Bile duct (tissue), 1 donor: ENCODE measurements around a stretch of chr2.

- PRO-cap = no peak
These were observed 2.3 kb downstream of the SLC20A1 start for GRCh38 chr2:112647968-112648605.

DNA sequence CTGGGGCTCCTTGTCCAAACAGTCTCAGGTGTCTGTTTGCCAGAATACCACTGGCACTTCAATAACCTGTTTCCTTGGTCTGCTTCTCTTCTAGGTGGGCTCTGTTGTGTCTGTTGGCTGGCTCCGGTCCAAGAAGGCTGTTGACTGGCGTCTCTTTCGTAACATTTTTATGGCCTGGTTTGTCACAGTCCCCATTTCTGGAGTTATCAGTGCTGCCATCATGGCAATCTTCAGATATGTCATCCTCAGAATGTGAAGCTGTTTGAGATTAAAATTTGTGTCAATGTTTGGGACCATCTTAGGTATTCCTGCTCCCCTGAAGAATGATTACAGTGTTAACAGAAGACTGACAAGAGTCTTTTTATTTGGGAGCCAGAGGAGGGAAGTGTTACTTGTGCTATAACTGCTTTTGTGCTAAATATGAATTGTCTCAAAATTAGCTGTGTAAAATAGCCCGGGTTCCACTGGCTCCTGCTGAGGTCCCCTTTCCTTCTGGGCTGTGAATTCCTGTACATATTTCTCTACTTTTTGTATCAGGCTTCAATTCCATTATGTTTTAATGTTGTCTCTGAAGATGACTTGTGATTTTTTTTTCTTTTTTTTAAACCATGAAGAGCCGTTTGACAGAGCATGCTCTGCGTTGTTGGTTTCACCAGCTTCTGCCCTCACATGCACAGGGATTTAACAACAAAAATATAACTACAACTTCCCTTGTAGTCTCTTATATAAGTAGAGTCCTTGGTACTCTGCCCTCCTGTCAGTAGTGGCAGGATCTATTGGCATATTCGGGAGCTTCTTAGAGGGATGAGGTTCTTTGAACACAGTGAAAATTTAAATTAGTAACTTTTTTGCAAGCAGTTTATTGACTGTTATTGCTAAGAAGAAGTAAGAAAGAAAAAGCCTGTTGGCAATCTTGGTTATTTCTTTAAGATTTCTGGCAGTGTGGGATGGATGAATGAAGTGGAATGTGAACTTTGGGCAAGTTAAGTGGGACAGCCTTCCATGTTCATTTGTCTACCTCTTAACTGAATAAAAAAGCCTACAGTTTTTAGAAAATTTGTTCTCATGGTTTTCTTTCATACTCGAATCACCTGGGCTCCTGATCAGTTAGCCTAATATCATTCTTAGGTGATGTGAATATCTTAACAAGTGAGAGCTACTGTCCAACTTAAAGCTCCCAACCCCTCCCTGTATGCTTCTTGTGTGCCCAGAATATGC, 17.4 kb downstream of the SLC20A1 start:
- PRO-cap = no peak

DNA sequence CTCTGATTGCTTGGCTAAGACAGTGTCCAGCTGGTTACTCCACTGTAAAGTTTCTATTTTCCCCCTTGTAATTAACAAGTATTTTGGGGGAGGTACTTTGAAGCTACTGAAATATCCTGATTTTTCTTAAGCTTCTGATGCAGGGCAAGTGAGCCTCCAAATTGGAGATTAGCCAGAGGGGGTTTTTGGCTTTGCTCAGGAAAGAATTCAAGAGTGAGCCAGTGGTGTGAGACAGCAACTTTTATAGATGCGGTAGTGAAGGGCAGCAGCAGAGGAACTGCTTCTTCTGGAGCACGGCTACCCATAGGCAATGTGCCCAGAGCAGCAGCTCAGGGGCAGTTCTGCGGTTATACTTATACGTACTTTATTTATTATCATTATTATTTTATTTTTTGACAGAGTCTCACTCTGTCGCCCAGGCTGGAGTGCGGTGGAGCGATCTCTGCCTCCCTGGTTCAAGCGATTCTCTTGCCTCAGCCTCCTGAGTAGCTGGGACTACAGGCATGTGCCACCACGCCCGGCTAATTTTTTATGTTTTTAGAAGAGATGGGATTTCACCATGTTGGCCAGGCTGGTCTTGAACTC, 19.8 kb upstream of the NT5DC4 start:
- PRO-cap = no peak

GRCh38 chr2:112725850-112726390, 5.1 kb downstream of the NT5DC4 start:
- PRO-cap = no peak

DNA sequence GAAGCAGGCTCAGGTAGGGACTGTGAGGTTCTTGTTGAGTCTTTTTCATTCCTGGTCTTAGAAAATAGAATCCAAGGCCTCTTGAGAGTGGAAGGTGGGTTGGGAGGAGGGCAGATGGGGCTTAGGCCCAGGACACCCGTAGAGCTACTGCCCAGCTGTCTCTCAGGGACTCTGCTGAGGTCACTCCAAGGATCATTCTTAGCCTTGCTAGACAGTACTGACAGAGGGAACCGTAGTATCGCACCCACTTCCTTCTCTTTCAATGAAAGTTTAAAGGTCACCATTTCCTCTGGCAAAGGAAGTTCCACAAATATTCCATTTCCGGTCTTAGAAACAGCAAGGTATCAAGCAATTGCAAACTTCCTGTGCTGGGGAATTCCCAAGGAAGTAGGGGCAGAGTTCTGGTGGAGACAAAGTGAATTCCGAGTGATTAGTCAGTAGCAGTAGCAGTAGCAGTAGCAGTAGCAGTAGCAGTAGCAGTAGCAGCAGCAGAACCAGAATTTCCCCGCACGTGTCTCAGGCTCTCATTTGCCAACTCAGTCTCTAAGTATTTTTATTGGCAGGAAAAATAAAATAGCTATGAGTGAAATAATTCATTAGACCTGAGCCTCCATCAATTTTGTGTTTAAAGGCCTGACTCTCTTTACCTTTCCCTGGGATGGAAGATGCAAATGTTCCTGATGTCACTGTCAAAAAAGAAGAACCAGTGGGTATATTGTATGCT, 24.7 kb downstream of the IL1B start:
- PRO-cap = no peak

GRCh38 chr2:112833345-112833708, 3.3 kb downstream of the IL1B start:
- PRO-cap = no peak

DNA sequence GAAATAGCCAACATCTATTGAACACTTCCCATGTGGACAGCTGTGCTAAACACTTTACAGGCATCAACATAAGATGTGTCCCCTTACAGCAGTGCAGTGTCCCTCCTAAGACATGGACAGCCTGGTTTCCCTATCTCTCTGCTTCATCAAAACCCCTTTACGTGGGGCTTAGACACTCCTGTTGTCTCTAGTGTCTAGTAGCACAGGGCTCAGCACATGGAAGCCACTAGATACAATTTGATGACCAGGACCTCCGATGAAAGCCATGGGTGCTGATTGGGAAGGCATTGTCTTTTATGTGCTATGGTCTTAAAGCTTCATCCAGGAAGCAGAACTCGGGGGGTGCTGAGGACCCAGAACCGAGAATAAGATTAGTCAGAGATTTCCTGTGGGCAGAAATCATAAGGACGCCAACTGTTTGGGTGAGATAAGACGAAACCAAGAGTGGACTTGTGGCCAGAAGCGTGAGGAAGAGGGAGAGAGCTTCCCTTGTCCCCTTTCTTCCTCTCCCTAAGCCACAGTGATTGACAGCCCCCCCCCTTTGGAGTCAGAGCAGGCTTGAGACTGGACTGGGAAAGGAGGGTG, 3.4 kb upstream of the IL1RN start:
- PRO-cap = unidirectional peak, plus-strand start at position 459 of the sequence

- PRO-cap = no peak
These were observed 6.6 kb downstream of the PSD4 start for GRCh38 chr2:113180339-113180818.

- PRO-cap = no peak
These were observed 12.9 kb downstream of the PAX8 start for GRCh38 chr2:113265427-113266676.

DNA sequence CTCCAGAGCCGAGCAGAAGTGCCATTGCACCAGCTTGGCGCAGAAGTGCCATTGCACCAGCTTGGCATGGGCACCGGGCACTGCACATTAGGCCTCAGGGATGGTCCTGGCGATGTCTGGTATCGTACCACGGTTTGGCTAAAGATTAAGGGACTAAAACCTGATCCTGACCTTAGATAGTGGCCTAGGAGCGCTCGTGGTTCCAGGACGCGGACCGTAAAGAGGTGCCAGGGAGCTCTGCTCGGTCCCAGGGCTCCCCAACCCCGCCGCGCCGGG, 2.0 kb downstream of the PAX8 start:
- PRO-cap = no peak

DNA sequence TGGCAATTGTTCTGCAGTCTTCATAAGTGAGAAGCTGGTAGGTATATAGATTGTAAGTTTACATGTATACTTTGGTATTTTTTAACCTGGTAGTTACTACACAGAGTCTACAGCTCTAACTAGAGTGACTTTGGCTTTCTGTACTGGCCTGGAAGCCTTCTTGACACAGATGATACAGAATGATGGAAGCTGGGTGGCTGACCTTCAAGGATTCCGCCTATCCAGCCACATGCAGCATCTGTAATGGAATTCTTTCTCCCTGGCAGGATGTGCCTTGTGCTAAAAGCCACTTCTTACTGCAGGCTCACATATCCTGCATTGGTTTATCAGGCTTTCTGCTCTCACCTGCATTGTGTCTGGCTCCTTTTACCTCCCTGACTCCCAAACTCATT, 38.8 kb upstream of the PAX8 start:
- PRO-cap = no peak

DNA sequence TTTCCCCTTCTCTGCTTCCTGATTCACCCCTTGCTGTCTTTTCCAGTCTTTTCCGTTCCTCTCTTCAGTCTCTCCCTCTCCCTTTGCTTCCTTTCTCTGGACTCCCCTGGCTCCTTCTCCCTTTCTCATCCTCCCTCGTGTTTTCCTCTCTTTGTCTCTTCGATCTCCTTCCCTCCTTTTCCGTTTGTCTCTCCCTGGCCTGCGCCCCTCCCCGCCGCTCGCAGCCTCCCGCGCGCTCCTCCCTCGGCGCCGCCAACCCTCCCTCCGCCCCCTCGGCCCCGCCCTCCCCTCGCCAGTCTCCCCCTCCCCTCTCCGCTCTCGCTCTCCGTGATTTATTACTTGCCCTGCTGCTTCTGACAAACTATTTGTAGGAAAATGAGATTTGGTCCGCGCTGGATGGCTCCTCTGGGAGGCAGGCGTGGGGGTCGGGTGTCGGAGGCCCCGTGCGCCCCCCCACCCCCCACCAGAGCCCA, 46.0 kb upstream of the PAX8 start:
- PRO-cap = bidirectional peak, plus-strand start outside the sequence, minus-strand start at position 238 of the sequence

DNA sequence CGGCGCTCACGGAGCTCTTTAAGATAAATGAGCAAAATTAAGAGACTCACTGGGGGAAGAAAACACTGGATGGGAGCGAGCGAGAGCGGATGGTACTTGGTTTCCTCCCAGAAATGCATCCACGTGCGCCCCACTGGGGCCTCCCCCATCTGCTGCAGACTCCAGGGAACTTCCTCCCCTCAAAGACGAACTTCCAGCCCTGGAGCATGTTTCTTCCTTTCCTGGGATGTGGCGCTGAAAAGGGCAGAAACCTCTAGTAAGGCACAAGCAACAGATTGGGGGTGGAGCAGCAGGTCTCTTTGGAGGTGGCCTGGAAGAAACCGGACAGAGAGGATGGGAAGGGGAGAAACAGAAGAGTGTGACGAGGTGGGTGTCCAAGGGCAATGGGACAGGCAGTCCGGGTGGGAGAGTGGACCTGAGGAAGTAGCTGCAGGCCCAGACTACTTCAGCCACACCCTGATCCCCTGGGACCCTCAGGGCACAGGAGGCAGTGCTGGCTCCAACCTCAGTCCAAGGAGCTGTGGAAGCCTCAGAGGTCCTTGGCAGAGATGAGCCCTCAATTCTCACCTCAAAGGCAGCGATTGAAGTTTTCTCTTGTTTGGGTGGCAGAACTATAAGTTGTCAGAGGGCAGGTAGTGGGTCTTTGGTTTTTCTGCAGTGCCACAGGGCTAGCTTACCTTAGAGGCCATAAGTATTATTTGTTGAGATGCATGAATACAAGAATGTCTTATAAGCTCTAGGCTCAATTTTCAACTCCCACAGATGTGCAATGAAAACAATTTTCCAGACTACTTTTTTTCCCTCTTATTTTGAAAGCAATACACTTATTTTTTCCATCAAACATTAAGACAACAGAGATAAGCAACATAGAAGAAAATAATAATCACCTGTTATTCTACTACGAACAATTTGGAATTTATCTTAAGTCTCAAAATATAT, 46.7 kb upstream of the PAX8 start:
- PRO-cap = bidirectional peak, plus-strand start at position 60 of the sequence, minus-strand start outside the sequence

DNA sequence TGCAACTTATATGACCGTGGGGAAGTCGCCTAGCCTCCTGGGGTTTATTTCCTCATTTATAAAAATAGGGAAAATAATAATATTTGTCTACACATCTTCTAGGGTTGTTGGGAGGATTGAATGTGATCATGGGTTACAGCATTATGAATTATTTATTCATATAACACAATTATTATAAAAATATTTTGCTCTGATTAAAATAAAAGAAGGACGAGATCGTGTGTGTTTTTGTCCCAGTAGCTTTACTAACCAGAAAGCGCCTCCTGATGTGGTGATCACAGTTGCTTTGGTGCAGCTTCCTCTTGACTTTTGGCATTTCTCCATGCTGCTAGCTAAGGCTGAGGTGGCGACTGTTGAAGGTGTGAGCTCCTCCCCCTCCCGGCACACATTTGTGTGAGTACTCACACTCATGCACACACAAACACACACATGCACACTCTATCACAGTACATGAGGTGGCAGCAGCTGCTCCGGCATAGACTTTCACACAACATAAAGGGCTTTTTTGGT, 53.1 kb downstream of the FOXD4L1 start:
- PRO-cap = no peak

DNA sequence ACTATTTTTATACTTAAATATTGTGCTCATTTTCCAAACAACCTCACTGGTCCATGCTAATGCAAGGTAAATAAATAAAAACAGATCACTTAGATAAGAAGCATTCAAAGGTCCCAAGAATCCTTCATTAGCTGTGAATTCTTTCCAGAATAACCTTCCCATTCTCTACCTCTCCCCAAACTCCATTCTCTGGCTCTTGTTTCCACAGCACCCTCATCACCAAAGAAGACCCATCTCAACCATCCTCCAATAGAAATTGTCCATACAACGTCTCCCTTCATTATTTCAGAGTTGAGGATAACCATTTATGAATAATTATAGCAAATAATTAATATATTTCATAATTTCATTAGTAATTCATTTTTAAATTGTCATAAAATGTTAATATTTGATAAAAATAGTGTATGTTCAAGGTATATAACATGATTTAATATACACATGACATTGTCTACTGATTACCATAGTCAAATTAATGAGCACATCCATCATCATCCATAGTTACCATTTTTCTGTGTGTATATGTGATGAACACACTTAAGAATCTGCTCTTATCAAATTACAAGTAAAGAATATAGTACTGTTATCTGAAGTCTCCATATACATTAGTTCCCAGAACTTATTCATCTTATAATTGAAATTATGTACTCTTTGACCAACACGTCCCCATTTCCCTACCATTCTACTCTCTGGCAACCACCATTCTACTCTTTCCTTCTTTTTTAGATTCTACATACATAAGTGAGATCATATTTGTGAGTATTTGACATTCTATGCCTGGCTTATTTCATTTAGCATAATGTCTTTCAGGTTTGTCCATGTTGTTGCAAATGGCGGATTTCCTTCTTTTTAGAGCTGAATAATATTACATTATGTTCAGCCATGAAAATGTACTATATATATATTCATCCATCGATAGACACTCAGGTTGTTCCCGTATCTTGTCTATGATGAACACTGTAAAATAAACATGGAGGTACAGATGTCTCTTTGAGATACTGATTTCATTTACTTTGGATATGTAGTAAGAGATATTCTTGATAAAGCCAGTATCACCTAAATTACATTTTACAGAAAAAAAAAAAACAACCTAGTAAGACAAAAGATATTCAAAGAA, 18.5 kb downstream of the SLC35F5 start:
- PRO-cap = no peak

DNA sequence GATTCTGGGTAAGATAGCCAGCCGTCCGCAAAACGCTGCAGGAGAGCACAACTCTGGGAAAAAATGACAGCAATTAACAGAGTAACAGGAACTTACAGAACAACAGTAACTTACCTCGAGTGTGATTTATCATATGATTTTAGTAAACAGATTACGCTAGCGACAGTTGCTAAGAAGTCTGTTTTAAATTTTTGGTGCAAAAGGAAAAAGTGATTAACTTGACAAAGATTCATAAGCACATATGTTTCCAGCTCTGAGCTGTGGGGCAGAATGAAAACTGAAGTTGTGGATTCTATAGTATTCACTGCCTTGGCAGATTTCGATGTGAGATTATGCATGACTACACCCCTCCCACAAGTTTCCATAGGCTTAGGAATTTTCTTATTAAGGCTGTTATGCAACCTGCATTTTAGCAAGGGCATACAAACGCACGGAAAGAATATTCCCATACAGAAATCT, 46.6 kb upstream of the ACTR3 start:
- PRO-cap = no peak

- PRO-cap = no peak
These were observed 223 bp upstream of the DPP10 start for GRCh38 chr2:114442318-114442517.

DNA sequence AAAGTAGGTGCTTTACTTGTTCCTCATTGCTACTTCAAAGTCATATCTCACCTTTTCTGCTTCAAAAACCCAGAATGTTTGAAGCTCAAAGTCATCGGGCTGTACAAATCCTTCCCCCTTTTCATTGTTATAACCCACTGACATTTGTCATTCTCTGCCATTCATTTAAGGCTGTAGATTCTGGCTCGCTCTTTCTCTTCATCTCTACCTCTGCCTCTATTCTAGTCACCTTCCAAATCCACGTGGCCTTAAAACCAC, 1119.6 kb downstream of the DPP10 start:
- PRO-cap = no peak

DNA sequence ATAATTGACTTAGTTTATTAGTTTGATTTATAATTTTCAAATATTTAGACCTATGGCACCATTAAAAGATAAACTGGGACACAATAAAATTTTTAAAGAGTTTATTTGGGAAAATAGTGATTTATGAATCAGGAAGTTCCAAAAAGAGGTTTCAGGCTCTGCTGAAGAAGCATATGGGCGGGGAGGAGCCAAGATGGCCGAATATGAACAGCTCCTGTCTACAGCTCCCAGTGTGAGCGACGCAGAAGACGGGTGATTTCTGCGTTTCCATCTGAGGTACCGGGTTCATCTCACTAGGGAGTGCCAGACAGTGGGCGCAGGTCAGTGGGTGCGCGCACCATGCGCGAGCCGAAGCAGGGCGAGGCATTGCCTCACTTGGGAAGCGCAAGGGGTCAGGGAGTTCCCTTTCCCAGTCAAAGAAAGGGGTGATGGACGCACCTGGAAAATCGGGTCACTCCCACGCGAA, 289.2 kb upstream of the DDX18 start:
- PRO-cap = no peak

DNA sequence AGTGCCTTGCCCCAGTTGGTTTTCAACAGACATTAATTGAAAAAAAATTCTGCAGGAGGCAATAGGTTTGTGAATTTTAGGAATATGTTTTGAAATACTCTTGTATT, 929 bp downstream of the DDX18 start:
- PRO-cap = no peak